Thoracic aorta (tissue), 1 donor: ENCODE data around the gene AGTR1.

DNA sequence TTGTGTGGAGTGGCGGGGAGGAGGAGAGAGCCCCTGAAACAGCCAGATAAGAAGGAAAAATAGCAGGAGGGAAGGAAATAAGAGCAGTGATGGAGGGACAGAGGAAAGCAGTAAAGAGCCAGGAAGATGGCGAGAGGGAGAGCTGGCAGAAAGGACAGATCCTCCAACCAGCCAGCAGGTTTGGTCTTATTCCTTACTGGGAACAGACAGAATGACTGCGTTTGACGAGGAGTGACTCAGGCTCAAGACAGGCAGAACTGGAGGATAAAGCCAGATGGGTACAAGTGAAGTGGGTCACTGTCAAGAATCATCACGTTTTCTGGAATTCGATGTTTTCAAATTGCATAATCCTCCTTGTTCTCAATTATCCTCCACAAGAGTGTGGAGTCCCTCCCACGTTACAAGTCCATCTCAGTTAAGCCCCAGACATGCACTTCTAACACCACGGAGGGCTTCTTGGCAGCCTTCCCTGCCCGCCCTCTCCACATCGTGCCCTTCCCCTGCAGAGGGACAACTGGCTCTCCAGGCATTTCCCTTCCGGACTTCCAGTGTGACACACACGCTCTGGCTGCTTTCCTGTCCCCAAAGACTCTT is 183.1 kb downstream of the CHST2 start:
- RAMPAGE, long total RNA, result no peak

DNA sequence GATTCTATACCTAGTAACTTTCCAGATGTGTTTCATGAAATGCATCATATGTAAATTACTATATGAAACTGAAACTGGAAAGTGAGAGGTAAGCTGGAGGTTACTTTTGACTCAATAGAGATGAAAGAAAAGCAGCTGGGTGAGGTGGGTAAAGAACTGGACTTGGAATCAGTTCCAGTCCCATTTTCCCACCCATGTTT is 312.3 kb downstream of the SLC9A9 start:
- RAMPAGE, long total RNA, result no peak

- RAMPAGE, long total RNA, result no peak
Observed at GRCh38 chr3:143972285-143973014, 827 bp downstream of the DIPK2A start.

- RAMPAGE, long total RNA, result no peak
Observed at GRCh38 chr3:146138705-146139410, 22.1 kb downstream of the PLOD2 start.

- RAMPAGE, long total RNA, result no peak
Observed at GRCh38 chr3:146241709-146242463, 9.0 kb downstream of the PLSCR4 start.

DNA sequence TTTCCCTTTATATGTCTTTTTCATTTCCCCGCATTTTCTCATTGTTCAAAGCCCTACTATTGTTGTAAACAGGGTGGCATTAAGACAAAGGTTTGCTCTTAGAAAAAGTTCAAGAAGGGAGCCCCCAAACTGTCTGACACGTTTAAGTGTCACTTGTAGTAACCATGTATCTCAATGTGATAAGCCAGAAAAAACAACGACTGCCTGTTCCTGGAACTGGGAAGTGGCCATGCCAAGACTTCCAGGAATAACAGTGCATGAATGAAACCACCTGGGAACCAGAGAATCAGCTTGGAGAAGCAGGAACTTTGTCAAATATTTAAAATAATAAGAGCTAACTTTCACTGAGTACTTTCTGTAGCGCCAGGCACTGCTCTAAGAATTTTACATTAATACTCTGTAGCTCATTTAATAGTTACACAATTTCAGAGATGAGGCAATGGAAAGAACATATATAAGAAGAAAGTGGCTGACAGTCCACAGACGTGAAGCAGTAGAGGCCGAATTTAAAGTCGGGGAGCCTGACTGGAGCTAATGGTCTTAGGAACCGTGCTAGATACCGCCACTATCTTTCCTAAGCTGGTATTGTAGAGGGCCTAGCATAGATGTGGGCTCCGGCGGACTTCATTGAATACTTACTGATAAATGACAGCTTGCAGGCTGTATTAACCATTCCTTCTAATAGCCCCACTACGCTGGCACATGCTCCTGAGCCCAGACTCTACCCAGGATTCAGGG is 875 bp downstream of the PLSCR1 start:
- RAMPAGE, long total RNA, result no peak

DNA sequence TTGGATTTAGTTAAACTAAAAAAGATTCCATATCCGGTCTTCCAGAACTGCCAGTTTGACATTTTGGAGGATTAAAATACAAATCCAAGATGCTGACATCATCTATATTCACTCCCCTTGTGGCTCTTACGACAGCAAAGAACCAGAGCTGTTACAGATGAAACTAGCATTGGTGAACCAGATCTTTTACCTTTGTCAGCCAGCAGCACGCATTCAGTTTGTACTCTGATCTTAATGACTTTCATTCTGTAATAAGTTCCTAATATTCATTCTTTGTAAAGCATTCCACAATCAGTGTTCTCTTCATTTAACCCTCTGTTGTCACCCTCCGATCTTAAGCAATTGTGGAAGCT is 218.6 kb downstream of the ZIC4 start:
- RAMPAGE, long total RNA, result no peak

GRCh38 chr3:147354645-147355381 is 51.5 kb downstream of the ZIC4 start:
- RAMPAGE, long total RNA, result no peak

GRCh38 chr3:147396900-147398196 is 9.0 kb downstream of the ZIC4 start:
- RAMPAGE, long total RNA, result no peak

DNA sequence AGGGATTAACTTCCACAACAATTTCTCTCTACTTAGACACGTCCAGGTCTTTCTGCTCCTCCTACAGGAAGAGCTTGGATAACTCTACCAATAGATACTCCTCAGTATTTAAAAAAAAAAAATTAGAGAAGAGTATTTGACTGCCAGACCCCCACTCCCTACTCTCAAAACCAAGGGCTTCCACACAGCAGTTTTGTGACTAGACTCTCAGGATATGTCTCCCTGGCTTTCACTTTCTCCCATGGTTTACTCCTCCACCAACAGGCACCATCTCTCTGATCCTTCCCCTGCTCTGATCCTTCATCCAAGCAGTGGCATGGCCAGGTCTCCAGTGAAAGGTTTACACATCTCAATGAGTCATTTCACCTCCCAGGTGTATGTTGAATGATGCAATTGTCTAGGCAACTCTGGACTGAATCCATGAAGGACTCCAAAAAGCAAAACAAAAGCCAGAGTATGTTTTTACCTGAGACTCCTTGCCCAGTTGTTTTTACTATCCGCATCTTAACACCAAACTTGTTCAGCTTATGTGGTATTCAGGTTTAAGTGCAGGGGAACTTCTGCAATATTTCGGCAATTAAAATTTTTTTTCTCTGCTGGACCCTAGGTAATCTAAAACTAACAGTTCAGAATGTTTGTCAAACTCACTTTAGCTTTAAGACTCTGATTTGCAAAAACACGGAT is 7.2 kb downstream of the ZIC4 start:
- RAMPAGE, long total RNA, result no peak

DNA sequence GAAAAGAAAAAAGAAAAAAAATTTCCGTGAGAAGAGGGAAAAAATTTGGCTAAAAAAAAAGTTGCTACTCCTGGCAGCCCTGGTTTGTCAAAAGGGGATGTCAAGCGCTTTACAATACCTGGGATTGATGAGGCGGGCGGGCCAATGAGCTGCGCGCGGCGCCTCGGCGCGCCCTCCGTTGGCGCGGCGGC is 201 bp upstream of the ZIC1 start:
- RAMPAGE, long total RNA, result no peak

DNA sequence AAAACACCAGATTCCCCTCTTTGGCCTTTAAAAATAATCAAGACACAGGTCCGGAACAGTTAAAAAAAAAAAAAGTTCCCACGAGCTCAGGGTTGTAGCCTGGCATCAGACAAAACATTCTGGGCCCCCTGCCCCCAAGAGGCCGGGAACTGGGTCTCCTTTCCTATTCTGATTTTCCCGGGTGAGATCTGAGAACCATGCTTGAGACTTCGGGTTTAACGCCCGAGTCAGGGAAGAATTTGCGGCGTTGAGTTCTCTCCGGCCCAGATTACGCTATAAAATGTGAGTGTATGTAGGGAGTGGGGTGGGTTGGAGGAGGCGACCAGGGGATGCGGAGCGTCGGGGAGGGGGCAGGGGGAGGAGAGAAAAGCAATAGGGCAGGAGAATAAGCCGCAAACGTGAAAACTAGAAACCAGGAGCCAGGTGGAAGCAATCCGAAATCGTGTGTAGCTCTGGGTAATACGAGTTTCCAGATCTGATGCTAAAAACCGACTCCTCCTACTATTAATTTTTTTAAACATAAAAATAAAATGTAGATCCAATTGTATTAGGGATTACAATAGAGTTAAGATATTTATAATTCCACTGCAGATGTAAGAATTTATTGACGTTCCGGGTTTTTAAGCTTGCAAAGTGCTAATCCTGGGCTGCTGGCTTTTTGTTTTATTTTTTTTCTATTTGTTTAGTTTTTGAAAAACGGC is 2.8 kb downstream of the ZIC1 start:
- RAMPAGE, long total RNA, result no peak

DNA sequence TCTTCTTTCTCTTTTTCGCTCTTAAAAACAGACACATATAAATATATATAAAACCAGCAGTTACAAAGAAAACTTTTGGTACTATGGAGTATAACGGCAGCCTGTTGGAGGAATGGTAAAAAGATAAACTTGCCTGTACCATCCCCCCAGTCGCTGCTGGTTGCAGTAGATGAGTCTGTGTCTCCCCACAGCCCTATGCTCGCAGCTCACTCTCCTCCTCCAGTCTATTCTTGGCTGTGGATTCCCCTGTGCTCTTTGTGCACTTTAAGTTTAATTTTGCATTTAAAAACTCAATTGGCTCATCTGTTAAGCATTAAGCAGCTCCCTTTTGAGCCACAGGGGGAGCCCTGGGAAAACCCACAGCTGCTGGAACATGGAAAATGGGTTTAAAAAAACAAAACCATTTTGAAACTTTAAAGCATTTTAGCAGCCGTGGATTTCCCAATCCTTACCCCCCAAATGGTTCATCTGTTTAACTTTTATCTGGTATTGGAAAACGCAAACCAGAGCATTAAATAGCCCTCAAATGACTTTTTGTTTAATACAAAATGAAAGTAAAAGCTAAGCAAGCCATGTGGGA is 536.8 kb downstream of the ZIC1 start:
- RAMPAGE, long total RNA, result no peak

DNA sequence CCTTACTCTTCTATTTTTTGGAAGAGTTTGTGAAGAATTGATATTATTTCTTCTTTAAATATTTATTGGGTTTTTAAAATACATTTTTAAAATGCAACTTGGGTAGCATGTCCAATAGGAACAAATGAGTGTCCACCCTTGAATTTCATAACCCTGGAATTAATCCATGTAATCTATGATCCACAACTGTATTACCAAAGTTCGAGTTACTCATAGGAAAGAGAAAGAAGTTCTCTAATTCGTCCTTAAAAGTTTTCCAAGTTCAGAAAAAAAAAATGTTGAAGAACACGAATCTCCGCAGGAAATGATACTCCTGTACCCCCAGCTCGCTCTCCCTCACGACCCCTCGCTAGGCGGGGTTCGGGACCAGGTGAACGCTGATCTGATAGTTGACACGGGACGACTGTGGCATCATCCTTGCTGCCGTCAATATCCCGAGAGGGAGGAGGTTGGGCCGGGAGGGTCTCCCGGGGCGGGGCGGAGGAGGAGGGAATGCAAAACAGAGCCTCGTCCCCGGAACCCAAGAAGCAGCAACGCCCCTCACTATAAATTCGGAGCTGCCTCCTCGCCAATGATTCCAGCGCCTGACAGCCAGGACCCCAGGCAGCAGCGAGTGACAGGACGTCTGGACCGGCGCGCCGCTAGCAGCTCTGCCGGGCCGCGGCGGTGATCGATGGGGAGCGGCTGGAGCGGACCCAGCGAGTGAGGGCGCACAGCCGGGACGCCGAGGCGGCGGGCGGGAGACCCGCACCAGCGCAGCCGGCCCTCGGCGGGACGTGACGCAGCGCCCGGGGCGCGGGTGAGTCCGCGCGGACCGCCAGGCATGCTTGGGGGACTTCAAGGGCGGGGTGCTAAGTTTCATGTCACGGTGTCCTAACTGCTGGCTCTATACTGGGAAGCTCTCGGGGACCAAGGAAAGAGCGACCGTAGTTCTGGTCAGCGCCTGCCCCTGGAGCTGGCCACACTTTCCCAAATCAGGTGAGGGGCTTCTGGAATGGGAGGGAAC is at the start of gene AGTR1:
AGTR1 (plus strand) TSS at position 575 of the 1,006 bp plus-strand sequence.
- RAMPAGE, long total RNA, result no peak

DNA sequence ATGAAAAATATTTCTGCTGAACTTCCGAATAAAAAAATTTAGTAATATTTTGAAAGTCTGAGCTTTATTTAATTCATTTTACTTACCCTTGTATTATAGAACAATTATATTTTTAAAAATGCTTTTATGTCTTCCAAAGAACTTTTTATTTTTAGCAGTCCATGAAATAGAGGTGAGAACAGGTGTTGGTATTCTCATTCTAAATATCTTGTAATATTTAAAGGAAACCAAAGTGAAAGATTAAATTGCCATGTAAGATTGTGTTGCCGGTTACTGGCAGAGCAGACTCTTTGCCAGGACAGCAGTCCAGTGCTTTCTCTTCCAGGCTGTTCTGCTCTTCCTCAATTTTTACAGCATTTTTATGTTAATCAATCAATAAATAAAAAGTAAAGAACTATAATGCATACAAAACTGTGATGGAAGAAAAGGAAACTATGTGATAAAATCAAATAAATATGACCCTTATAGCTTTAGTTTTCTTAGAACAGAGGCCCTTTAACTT is 33.8 kb downstream of the AGTR1 start:
- RAMPAGE, long total RNA, result no peak

DNA sequence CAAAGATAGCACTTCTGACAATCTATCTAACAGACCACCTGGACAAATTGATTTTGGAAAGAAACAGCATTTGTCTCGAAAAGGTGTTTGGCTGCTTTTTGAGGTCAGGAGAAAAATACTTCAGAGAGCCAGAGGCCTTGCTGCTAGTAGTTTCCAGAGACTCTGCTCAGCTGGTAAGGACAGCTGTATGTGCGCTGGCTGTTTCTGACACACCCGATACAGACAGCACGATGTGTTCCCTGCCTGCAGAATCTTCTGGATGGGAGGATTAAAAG is 15.7 kb upstream of the GYG1 start:
- RAMPAGE, long total RNA, result no peak

- RAMPAGE, long total RNA, result start-site peak on the plus strand at chr3:148996439-148996471, 31 reads
Observed at GRCh38 chr3:148996223-148996574, 4.9 kb downstream of the GYG1 start.

DNA sequence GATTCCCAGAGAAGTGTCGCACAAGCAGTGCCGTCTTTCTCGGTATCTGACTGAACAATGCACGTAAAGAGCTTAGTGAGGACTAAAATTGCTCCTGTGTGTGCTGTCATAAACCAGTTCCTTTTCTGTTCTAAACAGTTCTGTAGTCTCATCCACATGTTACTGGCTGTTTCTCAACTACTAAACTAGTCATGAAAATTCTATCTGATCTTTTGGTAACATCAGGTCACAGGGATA is 25.5 kb downstream of the GYG1 start:
- RAMPAGE, long total RNA, result no peak

DNA sequence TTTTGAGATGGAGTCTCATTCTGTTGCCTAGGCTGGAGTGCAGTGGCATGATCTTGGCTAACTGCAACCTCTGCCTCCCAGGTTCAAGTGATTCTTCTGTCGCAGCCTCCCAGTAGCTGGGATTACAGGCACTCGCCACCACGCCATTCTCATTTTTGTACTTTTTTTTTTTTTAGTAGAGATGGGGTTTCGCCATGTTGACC is 21.2 kb downstream of the CP start:
- RAMPAGE, long total RNA, result no peak

- RAMPAGE, long total RNA, result no peak
Observed at GRCh38 chr3:149215371-149215988, 6.1 kb downstream of the CP start.